SP-49 (cell line): Measurements from ENCODE around the genes GRIFIN, LFNG and BRAT1.

DNA sequence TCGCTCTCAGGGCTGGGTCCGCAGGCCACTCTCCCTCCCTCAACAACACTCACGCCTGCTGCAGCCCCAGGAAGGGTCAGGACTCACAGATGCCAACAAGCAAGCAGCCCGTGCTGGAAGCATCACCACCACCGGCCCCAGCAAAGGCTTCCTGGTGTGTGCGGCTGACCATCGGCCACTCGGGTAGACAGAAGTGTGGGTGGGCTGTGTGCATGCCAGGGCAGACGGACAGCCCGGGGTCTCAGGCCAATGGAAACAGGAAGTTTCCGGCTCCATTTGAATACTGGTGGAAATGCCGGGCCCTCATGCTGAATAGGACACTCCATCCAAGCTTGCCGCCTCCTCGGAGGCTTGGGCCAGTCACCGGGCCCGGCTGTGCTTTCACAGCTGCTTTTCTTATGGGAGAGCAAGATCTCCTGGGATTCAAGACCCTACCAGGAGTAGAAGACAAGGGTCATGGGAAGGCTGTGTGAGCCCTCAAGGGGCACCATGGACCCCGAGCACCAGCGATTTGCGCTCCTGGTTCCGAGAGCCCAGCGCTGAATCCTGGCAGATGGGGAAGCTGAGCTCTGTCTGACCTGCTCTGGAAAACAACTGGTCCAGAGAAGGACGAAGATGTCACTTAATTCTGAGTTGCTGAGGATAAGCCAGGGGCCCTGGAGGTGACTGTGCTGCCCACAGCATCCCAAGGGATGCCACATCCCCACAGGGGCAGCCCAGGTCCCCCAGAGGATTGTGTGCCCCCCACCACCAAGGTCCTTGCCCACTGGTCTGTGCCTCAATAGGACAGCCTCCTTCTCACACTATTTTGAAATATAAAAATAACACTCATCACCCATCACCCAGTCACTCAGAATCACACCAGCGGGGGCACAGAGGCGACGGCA, 178.3 kb downstream of the ELFN1 start:
- PRO-cap: no peak

DNA sequence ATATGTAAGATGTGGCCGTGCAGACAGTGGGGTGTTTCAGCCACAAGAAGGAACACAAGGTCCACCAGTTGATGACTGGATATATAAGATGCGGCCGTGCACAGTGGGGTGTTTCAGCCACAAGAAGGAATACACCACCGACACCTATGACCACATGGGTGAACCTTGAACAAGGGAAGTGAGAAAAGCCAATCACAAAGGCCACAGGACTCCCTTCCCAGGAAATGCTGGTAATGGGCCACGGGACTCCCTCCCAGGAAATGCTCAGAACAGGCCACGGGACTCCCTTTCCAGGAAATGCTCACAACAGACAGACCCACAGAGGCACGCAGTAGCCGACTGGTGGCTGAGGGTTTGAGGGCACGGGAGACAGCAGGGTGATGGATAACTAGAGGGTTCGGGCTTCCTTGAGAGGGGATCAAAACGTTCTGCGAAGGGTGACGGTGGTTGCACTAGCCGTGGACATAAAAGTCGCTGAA, 273.8 kb downstream of the ELFN1 start:
- PRO-cap: no peak

DNA sequence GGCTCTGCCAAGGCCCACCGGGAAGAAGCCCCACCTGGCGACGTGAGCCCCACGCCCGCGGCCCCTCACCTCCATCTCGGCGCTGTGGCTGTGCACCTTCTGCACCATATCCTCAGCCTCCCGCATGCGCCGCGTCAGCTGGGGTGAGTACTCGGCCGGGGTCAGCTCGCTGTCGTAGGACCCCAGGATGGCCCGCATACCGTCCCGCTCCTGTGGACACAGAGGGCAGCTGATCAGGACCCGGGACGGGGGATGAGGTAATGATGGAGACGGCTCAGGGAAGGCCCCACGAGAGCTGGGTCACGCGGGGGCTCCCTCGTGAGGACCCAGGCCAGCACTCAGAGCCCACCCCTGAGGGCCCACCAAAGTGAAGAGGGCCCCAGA, 218.3 kb downstream of the MAD1L1 start:
- PRO-cap: no peak

- PRO-cap: no peak
Measured at GRCh38 chr7:2018567-2019249, 214.0 kb downstream of the MAD1L1 start.

DNA sequence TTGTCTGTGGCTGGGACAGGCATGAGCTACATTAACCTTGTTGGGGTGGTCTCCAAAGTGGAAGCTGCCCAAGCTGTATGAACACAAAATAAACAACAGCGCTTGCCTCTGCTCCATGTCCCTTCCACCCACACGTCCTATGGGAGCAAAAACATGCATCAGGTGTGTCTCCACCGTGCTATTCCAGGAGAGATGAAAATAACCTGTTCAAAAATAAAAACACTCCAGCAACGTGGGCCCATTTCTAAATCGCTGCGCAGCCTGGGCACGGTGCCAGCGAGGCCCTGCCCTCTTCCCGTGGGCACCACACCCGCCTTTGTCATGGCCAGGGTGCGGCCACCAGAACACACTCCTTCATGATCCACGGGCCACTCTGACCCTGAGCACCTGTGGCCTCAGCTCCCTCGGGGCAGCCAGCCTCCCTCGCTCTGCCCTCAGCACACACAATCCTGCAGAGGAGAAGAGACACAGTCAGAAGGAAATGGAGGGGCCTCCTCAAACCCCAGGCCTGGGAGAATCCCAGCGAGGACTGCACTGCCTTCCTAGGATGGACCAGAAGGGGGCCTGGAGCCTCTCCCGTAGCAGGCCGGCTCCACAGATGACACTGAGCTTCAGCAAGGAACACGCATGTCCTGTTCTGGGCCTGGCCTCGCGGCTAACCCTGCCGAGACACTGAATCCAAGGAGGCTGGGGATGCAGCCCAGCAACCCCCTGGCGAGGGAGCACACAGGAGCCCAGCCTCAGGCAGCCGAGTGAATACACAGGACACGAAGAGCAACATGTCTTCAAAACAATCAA, 169.1 kb downstream of the MAD1L1 start:
- PRO-cap: no peak

- PRO-cap: no peak
Measured at GRCh38 chr7:2066430-2067032, 166.2 kb downstream of the MAD1L1 start.

DNA sequence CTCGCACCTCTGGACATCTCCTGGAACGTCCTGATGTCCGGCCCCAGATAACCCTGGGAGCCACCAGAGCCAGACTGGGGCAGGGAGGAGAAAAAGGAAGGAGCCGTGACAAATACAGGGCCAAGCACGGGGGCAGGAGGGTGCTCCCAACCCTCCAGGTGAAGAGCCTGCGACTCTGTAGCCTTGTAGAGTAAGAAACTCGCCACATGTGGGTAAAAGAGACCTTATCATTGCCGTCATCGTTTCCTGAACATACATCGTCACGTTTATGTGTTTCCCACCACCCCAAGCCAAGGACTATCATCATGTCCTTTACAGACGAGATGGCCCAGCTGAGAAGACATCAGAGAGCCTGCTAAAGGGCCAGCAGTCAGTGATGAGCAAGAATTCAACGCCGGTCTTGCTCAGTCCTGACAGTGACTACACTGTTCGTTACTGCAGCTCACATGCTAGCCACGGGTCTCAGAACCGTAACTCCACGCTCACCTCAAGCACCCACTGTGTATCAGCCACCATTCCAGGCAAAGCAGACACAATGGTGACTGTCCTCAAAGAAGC, 148.0 kb downstream of the MAD1L1 start:
- PRO-cap: no peak

- PRO-cap: no peak
Measured at GRCh38 chr7:2112543-2113135, 120.1 kb downstream of the MAD1L1 start.

- PRO-cap: no peak
Measured at GRCh38 chr7:2116747-2117525, 115.8 kb downstream of the MAD1L1 start.

DNA sequence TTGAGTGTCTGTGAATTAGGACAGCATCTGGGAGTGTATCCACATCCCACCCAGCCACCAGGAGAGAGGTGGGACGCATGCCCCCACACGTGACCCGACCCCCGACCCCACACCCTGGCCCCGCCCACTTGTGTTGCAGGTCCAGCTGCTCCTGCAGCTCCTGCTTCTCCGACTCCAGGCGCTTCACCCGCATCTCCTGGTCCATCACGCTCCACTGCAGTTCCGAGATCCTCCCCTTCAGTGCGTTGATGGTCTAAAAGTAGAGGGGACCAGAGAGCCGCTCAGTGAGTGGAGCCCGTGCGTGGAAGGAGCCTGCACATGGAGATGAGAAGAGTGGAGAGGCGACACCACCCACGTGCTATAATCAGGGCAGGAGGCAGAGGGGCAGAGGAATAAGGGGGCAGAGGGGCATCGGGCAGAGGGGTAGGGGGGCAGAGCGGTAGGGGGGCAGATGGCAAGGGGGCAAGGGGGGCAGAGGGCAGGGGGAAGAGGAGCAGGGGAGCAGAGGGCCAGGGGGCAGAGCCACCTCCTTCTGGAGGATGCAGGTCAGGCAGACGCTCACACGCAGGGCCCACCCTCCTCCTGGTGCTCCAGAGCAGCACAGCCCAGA, 13.4 kb downstream of the MAD1L1 start:
- PRO-cap: no peak

- PRO-cap: bidirectional peak, plus-strand start at chr7:2237536, minus-strand start at chr7:2237383
Measured at GRCh38 chr7:2237103-2237834, 4.5 kb upstream of the MAD1L1 start.

GRCh38 chr7:2405289-2405868, 2.0 kb downstream of the CHST12 start:
- PRO-cap: no peak

- PRO-cap: no peak
Measured at GRCh38 chr7:2451848-2452458, 24.2 kb downstream of the GRIFIN start.

GRCh38 chr7:2476367-2476849, at the start of gene GRIFIN:
Gene GRIFIN (minus strand): TSS chr7:2476398.
- PRO-cap: no peak

GRCh38 chr7:2519421-2519900, at the start of gene LFNG:
Gene LFNG (plus strand): TSS chr7:2519774.
- PRO-cap: bidirectional peak, plus-strand start at chr7:2519790, minus-strand start at chr7:2519656

- PRO-cap: no peak
Measured at GRCh38 chr7:2520141-2521062, 828 bp downstream of the LFNG start.

GRCh38 chr7:2524589-2525177, 5.1 kb downstream of the LFNG start:
- PRO-cap: no peak

- PRO-cap: no peak
Measured at GRCh38 chr7:2541679-2542099, 13.6 kb downstream of the BRAT1 start.

DNA sequence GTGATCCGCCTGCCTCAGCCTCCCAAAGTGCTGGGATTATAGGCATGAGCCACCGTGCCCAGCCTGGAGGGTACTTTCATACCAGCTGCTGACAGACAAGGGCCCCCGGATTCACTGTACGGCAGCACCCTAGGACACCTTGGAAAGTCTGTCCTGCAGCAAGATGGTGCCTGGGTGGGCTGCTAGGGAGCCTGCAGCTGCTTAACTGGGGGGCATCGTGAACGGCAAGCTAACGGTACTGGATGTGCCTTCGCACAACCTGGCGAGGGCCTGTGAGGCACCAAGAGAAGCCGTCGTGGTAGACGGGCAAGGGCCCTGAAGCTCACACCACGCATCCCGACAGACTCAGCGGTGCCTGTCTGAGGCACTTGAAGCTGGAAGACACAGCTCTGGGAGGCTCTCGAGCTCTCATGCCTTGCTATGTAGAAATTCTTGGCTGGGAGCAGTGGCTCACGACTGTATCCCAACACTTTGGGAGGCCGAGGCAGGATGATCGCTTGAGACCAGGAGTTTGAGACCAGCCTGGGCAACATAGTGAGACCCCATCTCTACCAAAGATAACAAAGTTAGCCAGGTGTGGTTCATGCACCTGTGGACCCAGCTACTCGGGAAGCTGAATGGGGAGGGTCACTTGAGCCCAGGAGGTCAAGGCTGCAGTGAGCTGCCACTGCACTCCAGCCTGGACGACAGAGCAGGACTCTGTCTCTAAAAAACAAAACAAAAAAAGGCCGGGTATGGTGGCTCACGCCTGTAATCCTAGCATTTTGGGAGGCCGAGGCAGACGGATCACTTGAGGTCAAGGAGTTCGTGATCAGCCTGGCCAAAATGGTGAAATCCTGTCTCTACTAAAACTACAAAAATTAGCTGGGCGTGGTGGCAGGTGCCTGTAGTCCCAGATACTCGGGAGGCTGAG, 9.3 kb downstream of the BRAT1 start:
- PRO-cap: no peak

DNA sequence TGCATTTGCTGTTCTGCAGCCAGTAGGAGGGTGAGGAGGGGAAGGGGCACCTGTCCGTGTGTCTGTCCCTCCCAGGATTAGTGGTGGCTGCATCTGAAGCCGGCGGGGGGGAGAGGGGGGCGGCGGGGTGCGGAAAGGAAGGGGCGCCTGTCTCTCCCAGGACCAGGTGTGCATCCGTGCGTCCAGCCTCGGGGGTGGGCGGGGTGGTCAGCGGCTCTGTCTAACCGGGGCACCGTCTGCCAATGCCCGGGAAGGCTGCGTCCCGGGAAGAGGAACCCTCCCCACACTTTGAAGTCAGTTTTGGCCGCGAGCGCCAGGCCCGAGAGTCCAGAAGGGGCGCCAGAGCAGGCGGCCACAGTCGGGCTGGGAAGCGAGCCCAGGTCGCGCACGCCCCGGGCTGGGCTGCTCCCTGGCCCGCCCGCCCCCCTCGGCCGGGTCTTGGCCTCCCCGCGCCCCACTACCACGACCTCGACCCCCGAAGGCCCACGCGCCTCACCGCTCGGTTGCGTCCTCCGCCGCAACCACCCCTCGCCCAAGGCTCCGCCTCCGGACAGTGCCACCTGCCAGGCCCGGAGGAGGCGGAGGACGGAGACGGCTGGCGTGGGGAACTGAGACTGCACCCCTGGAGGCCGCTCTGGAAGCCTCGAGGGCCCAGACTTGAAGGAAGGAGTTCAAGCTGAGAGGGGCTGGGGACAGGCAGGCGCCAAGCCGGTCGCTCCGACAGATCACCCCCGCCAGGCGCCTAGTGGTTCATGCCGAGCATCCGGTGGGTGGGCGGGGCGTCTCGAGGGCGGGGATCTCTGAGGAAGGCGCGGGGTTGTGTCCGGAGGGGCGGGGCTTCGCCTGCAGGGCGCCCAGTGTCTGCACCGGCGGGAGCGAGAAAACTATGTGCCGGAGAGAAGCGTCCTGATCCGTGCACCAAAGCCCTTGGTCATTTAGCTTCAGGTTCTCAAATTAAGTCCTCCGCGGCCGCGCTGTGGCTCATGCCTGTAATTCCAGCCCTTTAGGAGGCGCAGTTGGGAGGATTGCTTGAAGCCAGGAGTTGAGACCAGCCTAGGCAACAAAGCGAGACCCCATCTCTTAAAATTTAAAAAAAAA, at the start of gene BRAT1:
BRAT1 (minus strand) TSS at position 534 of the 1,098 bp plus-strand sequence.
- PRO-cap: bidirectional peak, plus-strand start at position 887 of the sequence, minus-strand start at position 494 of the sequence